Right ventricle myocardium (tissue), 1 donor: ENCODE measurements around the gene OR2L13.

DNA sequence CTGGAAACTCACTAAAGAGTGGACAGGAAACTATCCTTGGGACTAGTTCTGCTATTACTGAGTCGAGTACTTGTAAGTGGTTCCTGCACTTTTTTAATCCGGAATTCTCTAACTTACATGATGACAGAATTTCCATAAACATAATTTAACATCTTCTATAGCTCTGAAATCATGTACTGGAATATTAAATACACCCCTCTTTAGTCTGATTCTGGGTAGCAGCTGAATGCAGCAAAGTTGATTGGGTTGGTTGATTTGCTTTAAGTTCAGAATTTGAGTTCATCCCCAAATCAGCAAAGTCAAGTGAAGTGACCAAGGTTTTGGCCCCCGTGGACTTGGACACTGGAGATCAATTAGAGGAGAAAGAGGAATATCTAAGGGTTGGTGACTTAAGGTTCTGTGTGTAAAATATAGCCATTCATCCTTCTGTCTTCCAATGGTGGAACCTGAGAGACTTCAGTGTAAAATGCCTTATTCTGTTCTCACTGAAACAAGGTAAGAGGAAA is at the start of gene OR2L13:
OR2L13 (plus strand) TSS at position 425 of the 506 bp plus-strand sequence.
- PRO-cap, 2 experiments: no peak in any of the 2 experiments

- PRO-cap, 2 experiments: no peak in any of the 2 experiments
Observed at GRCh38 chr1:248788232-248788741, 32.7 kb upstream of the LYPD8 start.

DNA sequence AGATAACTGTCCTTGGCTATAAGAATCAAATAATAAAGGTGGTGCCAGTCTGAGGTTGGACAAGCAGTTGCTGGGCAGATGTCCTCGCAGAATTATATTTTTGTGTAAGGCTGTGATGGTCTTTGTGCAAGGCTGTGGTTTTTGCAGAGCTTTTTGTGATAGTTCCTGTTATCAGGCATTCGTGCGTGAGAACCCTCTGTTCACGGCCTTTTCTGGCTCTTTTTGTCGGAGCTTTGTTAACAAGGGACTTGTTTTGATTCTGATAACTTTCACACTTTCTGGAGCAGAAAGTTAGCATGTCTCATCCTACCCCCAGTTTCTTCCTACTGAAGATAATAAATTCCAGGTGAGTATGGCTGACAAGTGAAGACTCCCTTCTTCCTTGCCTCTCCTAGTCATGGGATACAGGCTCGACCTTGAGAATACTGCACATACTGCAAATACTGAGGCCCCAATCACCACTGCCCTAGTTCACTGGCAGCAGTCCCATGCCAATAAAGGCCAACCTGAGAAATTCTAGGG is 33.3 kb downstream of the SH3BP5L start:
- PRO-cap, 2 experiments: no peak in any of the 2 experiments

DNA sequence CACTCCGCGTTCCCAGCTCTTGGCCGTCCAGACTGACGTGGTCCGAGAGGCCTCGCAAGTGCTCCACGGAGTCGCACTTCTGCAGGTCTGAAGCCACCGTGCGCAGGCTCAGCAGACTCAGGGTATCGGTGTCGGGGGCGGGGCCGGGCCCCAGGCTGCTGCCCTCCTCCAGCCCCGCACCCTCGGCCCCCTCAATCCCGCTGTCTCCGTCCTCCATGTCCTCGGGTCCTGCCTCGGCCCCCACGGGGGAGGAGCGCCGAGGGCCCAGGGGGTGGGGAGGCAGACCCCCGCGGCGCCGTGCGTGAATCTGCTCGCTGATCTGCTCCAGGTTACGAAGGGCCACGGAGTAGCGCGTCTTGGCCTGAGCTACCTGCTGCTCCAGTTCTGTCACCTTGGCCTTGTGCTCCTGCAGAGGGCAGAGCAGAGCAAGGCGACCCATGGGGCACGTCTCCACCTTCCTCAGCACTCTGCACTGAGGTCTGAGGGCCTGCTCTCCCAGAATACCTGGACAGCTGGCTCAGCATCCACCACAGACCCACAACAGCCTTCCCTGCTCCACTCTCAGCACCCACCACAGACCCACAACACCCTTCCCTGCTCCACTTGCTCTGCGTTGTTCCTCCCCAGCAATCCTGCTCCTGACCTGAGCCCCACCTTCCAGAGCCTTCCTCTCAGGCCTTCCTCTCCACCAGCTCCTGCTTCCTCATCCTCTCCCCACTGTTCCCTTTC is 13.6 kb downstream of the SH3BP5L start:
- PRO-cap, 2 experiments: no peak in any of the 2 experiments

- PRO-cap, 2 experiments: no peak in any of the 2 experiments
Observed at GRCh38 chr1:248837376-248837803, 634 bp upstream of the ZNF672 start.

DNA sequence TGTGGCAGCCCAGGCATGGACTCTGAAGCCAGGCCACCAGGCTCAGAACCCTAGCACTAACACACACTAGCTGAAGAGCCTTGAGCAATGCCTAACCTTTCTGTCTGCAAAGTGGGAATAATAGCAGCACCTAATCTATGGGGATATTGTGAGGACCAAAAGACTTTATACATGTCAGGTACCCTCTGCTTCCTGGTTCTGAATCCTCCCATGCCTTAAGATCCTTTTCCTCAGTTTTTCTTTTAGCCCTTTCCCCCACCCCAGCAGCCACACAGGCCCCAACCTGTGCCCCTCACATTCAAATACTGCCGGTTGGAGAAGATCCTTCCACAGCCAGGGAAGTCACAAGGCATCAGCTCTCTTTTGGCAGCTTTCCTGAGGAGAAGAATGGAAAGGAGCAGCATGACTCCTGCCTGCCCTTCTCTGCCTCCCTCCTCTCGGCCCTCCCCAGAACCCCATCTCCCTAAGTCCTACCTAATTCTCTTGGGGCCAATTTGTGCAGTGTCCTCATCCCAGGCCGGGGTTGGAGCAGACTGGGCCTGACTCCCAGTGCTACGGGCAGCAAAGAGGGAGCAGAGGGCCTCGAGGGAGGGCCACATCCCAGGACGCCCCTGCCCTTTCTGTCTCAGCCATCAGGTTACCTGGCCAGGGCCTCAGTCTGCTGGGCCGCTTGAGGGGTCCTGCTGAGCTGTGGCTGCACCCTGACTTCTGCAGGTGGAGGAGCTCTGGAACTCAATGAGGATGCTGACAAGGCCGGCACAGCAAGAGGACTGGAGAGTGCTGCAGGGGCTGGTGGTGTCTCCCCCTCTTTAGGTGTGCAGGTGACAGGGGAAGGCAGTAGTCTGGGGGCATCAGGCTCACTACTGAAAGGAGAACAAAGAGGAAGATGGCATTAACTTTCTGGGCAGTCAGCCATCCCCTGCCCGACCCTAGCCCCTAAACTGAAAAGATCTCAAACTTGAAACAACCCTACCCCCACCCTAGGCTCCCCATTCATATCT is 3.5 kb downstream of the ZNF692 start:
- PRO-cap, 2 experiments: no peak in any of the 2 experiments